Mesenteric fat pad (tissue), 1 donor: ENCODE measurements around a stretch of chr16.

DNA sequence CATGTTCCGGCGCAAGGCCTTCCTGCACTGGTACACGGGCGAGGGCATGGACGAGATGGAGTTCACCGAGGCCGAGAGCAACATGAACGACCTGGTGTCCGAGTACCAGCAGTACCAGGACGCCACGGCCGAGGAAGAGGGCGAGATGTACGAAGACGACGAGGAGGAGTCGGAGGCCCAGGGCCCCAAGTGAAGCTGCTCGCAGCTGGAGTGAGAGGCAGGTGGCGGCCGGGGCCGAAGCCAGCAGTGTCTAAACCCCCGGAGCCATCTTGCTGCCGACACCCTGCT lies 12.4 kb downstream of the TUBB3 start:
- PRO-cap = no peak

DNA sequence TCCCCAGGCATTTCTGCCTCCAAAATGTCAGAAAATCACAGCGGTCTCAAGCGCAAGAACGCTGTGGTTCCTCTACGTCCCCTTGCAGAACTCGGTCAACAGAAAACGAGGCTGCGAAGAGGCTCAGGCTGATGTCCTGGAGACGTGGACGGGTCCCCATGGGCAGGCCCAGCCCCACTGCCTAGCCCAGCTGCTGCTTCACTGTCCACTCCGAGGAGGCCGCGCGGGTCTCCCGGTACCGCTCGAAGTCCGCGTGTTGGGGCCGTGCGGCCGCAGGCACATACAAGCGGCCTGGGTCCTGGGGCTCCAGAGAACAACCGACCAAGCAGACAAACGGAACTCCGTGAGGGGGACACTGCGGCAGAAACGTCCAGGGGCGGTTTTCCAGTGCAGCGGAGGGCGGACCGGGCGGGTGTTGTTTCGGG lies 23.4 kb downstream of the DEF8 start:
- PRO-cap = no peak

- PRO-cap = no peak
Observed at GRCh38 chr16:89974677-89975429, 26.3 kb downstream of the DEF8 start.

- PRO-cap = no peak
Observed at GRCh38 chr16:90057457-90058178, 19.5 kb downstream of the PRDM7 start.